Heart (tissue), 3 donors: ENCODE measurements around the gene STAB1.

DNA sequence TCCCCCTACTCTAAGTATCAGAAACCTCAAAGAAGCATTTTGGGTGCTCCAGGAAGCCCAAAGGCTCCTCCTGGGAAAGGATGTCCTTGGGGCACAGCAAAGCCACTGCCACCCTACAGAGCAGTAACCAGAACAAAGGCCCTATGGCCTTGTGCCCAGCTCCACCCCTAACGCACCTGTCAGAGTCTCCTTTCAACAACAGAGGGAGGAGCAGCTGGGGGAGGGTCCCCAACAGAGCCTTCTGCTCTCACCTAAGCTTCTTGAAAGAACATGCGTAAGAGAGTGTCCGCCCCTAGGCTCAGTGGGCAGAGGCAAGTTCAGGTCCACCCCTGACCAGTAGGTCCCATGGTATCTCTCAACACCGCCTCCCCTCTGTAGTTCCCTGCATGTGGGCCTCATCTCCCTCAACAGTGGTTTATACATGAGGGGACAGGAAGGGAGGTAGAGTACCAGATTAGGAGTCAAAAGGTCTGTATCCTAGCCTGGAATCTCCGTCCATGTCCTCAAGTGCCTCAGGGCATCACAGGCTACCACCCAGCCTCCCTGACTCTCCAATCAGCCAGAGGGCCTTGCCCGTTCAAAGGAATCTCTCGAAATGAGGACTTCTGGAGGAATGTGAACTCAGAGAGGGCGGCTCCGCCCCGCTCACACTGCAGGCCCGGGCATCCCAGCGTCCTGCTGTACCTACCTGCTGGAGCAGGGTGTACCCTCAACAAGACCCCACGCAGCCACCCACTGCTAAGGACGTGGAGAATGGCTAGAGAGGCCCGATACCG is 752 bp downstream of the POC1A start:
- RAMPAGE, long total RNA, 2 experiments: no peak in any of the 2 experiments

DNA sequence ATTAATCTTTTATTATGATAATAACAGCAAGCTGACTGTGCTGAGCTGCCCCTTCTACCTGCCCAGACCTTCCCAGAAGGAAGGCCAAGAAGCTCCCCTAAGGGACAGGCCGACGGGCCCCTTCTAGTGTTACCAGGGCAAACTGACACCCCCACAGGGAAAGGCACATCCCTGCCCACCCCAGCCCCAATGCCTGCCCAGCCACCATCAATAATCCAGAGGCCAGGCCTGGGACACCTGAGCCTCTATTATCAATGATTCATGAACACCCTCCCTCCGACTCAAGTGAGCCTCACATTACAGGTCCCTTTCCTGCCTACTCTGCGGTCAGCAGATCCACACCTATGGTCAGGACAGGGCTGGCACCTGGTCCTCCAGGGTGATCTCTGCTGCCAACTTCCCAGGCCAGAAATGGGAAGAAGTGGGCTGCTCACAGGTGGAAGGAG is 1.9 kb downstream of the TWF2 start:
- RAMPAGE, long total RNA, 2 experiments: no peak in any of the 2 experiments

- RAMPAGE, long total RNA, 2 experiments: no peak in any of the 2 experiments
These were observed 754 bp upstream of the PPM1M start for GRCh38 chr3:52244785-52245225.

DNA sequence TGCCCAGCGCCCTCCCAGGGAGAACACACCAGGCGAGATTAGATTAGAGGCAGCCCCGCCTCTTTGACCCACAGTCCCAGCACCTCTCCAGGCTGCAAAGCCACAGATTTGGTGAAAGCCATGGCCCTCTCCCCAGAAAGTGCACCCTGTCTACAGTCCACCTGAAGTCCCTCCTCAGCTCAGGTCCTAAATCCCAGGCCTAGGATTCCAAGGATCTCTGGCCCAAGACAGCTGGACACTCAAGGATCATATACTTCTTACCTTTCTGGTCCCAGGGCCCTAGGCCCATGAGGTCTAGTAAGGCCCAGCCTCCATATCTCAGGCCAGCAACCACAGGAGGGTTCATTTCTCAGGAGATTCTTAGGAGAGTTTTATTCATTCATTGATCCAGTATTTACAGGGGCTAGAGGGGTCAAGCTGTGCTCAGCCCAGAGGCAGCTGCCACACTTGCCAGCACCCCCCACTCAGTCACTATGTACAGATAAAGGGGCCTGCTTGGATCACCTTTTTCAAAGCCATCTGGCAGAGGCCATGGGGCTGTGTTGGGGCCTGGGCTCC is 9.1 kb downstream of the BAP1 start:
- RAMPAGE, long total RNA, 2 experiments: no peak in any of the 2 experiments

GRCh38 chr3:52402762-52403638 is 6.8 kb downstream of the BAP1 start:
- RAMPAGE, long total RNA, 2 experiments: no peak in any of the 2 experiments

GRCh38 chr3:52403639-52404182 is 6.1 kb downstream of the BAP1 start:
- RAMPAGE, long total RNA, 2 experiments: no peak in any of the 2 experiments

DNA sequence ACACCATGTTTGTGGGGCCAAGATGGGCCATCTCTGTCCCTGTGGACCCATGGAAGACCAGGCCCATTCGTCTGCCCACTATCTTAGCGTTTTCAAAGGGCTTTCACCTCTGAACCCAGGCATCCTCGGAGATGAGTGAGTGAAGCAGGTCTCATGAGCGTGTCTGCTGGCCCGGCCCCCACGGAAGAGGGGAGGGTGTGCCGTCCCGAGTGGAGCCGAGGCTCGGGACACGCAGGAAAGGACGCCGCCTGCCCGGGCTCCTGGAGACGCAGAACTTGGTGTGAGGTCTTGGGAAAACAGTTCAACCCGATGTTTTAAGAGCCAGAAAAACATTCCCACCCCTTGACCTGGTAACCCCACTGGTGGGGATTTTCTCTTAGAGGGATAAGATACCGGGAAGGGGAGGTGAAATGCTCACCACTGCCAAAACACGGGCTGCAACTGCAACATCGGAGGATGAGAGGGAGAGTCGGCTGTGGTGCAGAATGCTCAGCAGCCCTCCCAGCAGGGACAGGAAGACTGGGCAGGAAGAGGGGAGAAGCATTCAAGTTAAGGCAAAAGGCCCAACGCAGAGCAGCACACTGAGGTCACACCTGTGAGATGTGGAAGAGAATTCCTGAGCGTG is 14.3 kb upstream of the STAB1 start:
- RAMPAGE, long total RNA, 2 experiments: no peak in any of the 2 experiments

GRCh38 chr3:52490928-52491508 is 4.1 kb upstream of the STAB1 start:
- RAMPAGE, long total RNA, 2 experiments: no peak in any of the 2 experiments

GRCh38 chr3:52492548-52493266 is 2.4 kb upstream of the STAB1 start:
- RAMPAGE, long total RNA, 2 experiments: no peak in any of the 2 experiments

DNA sequence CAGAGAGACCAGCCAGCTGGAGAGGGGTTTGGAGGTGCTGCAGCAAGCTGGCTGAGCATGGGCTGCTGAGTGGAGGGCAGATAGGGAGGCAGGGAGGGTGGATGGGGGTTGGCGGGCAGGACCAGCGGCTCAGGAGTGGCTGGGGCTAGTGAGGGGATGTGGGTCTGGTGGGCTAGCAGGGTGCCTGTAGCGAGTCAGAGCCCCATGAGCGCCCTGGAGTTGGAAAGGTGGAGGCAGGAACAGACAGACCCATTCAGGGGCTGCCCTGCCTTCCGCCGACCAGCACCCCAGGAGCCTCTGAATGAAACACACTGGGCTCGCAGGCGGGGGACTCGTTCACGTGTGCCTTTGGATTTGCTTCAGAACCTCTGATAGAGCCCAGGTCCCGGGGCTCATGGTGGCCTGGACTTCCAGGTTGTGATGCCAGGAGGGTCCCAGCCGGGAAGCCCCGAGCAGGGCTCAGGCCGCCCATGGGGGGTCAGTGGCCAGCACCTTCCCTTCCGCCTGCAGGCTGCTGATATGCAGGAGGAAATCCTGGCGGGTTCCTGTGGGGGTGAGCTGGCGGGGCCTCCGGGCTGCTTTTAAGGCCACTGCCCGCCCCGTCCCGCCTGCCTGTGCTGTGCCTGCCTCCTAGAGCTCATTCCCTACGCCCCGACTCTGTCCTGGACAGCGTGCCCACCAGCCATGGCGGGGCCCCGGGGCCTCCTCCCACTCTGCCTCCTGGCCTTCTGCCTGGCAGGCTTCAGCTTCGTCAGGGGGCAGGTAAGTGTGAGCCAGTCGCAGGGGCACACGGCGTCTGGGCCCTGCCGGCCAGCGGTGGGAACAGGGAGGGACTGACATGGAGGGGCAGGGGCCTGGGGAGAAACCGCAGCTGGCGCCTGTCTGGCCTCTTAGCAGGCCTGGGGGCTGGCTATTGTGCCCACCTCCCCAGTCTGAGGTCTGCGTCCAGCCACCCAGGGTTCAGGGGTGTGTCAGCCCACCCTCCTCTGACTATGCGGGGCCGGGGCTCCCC is at the start of gene STAB1:
STAB1 (plus strand) TSS at position 609 of the 1,012 bp plus-strand sequence.
- RAMPAGE, long total RNA, 2 experiments: start-site peak on the plus strand in 2 of 2 experiments, centred at positions 654 to 665 of the sequence, 17 to 24 reads per replicate

DNA sequence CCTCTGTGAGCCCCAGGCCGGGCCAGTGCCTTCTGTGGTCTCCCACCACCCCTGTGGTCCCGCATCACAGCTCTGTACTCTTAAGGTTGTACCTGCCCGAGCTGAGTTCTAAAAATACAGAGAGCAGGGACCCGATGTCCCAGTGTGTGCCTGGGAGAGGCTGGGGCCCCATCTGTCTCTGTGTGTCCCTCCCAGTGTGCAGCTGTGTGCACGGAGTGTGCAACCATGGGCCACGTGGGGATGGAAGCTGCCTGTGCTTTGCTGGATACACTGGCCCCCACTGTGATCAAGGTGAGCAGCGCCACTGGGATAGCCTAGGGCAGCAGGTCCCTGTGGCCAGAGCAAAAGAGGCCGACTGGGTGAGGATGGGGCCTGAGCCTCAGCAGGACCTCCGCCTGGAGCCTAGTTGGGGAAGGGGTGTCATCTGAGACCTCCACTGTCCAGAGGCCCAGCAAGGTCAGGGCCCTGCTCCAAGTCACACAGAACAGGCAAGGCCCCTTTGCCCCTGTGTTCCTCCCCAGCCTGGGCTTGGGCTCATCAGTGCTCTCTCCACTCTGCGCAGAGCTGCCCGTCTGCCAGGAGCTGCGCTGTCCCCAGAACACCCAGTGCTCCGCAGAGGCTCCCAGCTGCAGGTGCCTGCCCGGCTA is 7.4 kb downstream of the STAB1 start:
- RAMPAGE, long total RNA, 2 experiments: no peak in any of the 2 experiments

- RAMPAGE, long total RNA, 2 experiments: no peak in any of the 2 experiments
These were observed 196 bp upstream of the NT5DC2 start for GRCh38 chr3:52533929-52534176.

GRCh38 chr3:52594427-52594975 is 58.1 kb downstream of the UQCC5 start:
- RAMPAGE, long total RNA, 2 experiments: no peak in any of the 2 experiments

DNA sequence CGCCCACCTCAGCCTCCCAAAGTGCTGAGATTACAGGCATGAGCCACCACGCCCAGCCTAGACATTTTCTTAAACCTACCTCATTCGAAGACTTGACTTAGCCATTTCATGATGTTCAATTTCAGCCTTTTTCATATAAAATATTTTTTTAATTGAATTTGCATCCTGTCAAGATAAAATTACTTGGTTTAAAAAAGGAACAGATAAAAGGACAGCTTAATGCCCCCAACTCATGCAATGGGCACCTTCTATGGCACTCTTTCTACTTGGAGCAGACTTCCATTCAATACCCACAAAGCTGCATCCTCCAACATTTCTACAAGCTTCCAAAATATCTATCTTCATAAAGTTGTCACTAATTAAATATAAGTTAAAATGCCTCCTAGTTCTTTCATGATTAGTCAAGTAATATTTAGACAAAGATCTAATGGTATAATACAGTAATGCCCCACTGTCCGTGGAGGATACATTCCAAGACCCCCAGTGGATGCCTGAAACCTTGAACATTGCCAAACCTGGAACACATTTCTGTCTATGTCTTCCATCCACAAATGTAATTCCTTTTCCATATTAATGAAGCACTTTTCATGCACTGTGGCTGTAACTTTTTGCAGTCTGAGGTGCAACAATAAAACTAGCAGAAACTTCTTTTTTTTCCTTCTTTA is 41.1 kb upstream of the GNL3 start:
- RAMPAGE, long total RNA, 2 experiments: no peak in any of the 2 experiments

DNA sequence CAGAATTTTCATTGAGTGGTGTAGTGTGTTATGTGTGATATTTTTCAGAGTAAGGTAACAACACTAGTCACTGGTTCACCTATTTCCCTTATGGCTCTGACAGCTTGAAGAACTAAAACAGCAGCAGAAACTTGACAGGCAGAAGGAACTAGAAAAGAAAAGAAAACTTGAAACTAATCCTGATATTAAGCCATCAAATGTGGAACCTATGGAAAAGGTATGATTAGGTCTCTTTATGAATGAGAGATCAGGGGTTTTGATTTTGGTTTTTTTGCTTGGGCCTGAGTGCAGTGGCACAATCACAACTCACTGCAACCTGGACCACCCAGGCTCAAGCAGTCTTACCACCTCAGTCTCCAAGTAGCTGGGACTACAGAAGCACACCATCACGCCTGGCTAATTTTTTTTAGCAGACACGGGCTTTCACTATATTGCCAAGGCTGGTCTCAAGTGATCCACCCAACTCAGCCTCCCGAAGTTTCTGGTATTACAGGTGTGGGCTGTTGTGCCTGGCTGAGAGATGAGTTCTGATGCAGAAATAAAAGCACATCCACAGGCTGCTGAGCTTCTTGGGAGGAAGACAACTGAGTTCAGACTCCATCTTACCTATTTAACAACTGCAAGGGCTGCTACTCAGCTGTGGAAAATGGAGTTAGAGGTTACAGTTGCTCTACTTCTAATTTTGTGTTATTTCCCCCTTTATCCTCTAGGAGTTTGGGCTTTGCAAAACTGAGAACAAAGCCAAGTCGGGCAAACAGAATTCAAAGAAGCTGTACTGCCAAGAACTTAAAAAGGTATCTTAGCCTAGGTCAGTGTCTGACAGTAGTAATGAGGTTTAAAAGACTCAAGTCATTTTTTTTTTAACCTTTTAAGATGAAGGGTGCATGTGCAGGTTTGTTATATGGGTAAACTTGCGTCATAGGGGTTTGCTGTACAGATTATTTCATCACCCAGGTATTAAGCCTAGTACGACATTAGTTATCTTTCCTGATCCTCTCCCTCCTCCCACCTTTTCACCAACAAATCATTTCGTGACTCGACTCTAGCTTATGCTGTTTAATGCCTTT is 1.9 kb downstream of the GNL3 start:
- RAMPAGE, long total RNA, 2 experiments: no peak in any of the 2 experiments

DNA sequence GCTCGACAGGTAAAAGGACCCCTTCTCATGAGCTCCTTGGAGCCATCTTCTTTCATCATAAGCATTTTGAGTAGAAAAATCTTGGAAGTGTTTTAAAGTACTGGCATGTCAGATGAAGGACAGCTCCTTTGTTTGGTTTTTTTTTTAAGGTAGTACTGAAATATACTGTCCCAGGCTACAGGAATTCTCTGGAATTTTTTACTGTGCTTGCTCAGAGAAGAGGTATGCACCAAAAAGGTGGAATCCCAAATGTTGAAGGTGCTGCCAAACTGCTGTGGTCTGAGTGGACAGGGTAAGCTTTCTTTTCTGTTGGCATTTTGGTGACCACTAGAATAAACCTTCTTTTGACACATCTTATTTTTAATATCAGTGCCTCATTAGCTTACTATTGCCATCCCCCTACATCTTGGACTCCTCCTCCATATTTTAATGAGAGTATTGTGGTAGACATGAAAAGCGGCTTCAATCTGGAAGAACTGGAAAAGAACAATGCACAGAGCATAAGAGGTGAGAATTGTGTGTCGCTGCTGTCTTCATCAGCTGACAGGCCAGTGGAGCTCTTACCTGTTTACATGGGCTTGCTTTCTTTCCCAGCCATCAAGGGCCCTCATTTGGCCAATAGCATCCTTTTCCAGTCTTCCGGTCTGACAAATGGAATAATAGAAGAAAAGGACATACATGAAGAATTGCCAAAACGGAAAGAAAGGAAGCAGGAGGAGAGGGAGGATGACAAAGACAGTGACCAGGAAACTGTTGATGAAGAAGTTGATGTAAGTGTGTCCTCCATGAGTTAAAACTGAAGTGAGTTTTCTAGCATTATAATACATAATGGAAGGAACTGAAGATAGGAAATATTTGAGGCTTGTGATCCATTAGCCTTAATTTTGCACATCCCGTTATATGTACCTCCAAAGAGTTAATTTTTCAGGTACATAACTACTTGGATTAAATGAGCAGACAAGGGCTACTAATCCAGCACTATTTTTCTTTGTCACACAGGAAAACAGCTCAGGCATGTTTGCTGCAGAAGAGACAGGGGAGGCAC is 7.5 kb downstream of the GNL3 start:
- RAMPAGE, long total RNA, 2 experiments: no peak in any of the 2 experiments

GRCh38 chr3:52745935-52746432 is 24.8 kb downstream of the NEK4 start:
- RAMPAGE, long total RNA, 2 experiments: no peak in any of the 2 experiments

DNA sequence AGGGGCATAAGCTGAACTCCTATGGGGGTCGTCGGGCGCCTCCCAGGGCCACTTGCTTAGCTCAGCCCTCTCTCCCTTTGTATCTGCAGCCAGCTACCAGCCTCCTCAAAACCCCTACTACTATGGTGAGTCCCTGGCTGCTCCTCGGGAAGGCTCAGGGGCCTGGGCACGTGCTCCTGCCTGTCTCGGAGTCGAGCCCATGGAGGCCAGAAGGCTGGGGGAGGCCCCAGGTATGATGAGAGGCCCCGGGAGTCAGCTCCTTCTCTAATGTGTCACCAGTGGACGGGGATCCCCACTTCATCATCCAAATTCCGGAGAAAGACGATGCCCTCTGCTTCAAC is 11.4 kb downstream of the ITIH3 start:
- RAMPAGE, long total RNA, 2 experiments: no peak in any of the 2 experiments

- RAMPAGE, long total RNA, 2 experiments: no peak in any of the 2 experiments
These were observed 7.9 kb upstream of the MUSTN1 start for GRCh38 chr3:52842197-52843568.

GRCh38 chr3:52845157-52845454 is 10.3 kb upstream of the MUSTN1 start:
- RAMPAGE, long total RNA, 2 experiments: no peak in any of the 2 experiments